Measurements from ENCODE around the gene FASTKD3.

DNA sequence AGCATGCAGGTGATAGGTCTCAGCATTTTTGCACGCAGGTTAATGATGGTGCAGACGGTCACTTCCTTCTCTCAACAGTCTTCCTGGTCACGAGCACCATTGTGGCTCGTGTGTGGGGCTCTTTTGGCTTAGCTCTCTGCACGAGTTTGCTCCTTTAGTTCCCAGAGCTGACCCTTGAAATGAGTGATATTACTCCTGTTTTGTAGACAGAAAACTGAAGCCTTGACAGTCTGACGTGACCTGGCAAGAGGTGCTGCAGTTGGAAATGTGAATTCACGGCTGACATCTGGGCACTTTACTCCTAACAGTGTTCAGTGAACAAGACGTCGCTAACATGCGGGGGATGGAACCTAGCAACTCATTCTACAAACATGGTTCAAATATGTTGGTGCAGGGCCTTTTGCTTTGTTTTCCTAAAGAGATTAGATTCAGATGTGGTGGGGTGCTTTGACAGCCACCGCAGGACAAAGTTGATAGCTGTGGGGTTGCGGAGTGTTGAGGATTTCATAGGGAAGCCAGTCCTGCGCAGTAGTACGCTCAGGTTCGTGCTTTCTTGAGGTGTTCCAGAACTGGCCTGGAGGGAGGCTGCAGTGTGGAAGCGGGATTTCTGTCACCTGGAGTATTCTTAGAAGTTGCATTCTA is 10.2 kb downstream of the TENT4A start:
- PRO-cap, 4 experiments = no peak in any of the 4 experiments
- RAMPAGE, long total RNA, 2 experiments = no peak in any of the 2 experiments
- RRBS = no CpG with 5 or more reads among the region's 16 CpGs

GRCh38 chr5:6736947-6737418 is 23.8 kb downstream of the TENT4A start:
- PRO-cap, 4 experiments = no peak in any of the 4 experiments
- RAMPAGE, long total RNA, 2 experiments = no peak in any of the 2 experiments
- RRBS = no CpG with 5 or more reads among the region's 5 CpGs

GRCh38 chr5:7412495-7412853 is 16.5 kb downstream of the ADCY2 start:
- PRO-cap, 4 experiments = peak in 1 of 4 experiments; most common plus-strand start chr5:7412713 (in 1)
- RAMPAGE, long total RNA, 2 experiments = no peak in any of the 2 experiments
- RRBS = no CpG with 5 or more reads among the region's 7 CpGs

DNA sequence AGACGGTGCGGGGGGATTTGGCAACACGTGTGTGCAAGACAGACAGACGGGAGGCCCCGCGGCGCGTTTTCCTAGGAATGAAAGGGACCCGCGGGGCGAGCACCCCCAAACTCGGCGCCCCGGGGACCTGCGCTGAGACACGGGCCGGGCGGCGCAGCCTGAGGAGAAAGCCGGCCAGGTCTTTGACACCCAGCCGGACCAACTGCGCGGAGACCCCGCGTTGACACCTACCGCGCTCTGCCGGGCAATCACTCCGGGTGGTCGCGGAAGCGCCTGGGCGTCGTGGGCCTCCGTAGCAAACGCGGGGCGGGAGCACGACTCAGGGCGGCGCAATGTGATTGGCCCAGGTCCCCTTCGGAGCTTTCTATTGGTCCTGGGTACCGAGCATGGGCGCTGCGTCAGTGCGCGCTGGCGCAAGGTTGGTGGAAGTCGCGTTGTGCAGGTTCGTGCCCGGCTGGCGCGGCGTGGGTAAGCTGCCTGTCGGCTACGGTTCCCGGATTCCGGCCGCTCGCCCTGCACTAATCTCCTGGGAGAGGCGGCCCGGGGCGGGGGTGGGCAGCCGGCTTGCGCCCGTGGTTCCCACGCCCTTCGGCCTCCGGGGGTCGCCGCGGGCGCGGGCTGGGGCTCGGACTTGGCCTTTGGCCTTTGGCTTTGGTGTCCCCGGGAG is at the start of gene FASTKD3:
TSS of gene FASTKD3 (minus strand) at position 284 of the 667 bp plus-strand sequence.
- PRO-cap, 4 experiments = peak in 4 of 4 experiments; most common plus-strand start position 401 of the sequence (in 4); most common minus-strand start position 70 of the sequence (in 2)
- RAMPAGE, long total RNA, 2 experiments = start-site peak on the plus strand in 1 of 2 experiments, centred at position 429 of the sequence, 176 reads per replicate; start-site peak on the minus strand in 1 of 2 experiments, centred at position 257 of the sequence, 22 reads per replicate
- RRBS = 2% methylated on average over 30 of the region's 77 CpGs

DNA sequence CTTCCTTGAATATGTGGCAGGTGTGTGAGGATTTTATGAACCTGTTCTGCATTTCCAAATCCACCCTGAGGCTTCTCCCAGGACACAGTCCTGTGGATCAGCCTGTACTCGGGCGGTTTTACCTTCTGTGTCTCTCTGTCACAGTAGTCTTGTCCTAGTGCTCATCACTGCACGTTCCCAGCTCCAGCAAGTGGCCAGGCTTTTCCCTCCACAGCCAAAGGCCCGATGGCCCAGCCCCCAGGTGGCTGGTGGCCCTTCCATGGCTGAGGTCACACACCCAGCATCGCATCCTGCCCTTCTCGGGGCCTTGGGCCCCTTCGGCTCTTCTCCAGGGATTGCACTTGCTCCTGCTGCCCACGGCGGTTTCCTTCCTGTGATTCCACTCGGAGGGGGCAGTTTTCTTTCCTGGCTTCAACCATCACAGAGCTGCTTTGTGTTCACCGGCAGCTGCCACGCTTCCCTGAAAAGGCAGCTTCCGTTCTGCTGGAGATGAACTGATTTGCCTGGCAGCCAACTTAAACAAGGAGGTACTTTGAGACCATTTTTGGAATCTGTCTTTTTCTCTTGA is 191.8 kb downstream of the MTRR start:
- PRO-cap, 4 experiments = no peak in any of the 4 experiments
- RAMPAGE, long total RNA, 2 experiments = no peak in any of the 2 experiments
- RRBS = no CpG with 5 or more reads among the region's 13 CpGs

GRCh38 chr5:8457293-8457861 is 588.4 kb downstream of the MTRR start:
- PRO-cap, 4 experiments = peak in 4 of 4 experiments; most common plus-strand start chr5:8457691 (in 4); most common minus-strand start chr5:8457385 (in 4)
- RAMPAGE, long total RNA, 2 experiments = start-site peak on the plus strand in 1 of 2 experiments, at chr5:8457708-8457721 at its widest, 60 reads per replicate
- RRBS = 21% methylated on average over 11 of the region's 50 CpGs

DNA sequence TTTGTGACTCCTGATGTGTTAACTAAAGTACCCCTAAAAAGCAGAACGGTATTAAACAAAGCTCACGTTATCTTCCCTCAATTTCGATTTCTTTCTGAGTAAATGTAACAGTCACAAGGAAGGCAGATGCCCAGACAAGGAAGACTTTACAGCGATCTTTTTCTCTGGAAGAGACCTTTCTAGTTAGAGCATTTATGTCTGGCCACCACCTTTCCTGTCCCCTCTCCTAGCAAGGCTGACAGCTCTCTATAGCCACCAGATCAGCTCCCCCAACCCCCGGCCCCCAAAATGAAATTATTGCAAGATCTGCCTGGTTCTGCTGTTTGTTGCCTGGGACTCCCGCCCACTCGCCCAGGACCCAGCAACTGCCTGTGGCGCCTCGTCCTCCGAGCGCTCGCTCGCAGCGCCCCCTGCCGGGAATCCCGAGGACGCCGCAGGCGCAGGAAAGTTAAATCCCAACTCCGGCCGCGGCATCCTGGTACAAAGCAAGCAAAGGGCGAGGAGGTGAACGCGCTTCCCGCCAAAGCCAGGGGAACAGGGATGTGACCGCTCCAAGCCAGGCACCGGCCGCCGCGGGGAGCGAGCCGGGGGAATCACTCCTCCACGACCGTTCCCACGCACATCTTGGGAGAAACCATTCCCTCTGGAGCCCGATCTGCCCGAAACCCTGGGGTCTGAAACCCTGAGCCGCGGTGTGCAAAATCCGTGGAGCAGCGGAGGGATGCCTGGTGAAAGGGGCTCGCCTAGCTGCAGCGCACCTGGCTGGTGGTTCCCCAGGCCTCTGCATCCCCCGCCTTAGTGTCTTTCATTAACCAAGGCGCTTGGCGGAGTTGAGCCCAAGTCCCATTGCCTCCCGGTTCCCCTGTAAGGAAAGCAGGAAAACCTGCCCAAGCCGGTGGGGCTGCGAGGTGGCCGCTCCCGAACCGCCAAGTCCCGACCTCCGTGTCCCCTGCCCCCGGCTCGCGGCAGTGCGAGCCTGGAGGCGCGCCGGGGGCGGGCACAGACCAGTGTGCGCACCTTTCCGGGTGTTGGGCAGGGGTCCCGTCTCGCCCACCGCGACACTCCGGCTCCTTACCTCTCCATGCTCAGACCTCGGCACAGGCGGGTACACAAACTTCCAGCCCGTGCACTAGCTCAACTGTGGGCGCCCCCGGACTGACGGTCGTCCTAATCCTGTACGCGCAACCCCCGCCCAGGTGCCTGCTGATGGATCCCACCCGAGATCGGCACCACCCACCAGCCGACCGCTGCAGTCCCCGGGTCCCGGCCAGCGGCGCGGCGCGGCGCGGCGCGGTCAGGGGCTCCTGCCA is 1.2 kb downstream of the SEMA5A start:
- PRO-cap, 4 experiments = peak in 3 of 4 experiments; most common plus-strand start position 473 of the sequence (in 1); most common minus-strand start position 349 of the sequence (in 3)
- RAMPAGE, long total RNA, 2 experiments = no peak in any of the 2 experiments
- RRBS = 2% methylated on average over 34 of the region's 95 CpGs

DNA sequence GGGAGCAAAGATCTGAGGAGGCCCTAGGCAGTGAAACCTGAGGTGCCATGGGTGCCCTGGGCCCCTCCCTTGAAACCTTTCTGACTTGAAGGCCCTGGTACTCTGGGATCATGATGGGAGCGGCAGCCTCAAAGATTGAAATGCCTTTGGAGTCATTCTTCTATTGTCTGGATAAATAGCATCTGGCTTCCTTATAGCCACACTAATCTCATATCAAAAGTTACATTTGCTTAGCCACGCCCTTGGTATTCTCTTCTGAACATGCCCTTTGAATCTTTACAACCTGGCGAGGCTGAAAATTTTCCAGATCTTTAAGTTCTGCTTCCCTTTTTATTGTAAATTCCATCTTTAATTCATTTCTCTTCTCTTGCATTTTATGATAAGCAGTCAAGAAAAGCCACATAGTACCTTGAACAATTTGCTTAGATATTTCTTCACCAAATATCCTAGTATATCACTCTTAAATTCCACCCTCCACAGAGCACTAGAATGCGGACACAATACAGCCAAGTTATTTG is 7.8 kb upstream of the SEMA5A start:
- PRO-cap, 4 experiments = no peak in any of the 4 experiments
- RAMPAGE, long total RNA, 2 experiments = no peak in any of the 2 experiments
- RRBS = no CpG with 5 or more reads among the region's 4 CpGs

DNA sequence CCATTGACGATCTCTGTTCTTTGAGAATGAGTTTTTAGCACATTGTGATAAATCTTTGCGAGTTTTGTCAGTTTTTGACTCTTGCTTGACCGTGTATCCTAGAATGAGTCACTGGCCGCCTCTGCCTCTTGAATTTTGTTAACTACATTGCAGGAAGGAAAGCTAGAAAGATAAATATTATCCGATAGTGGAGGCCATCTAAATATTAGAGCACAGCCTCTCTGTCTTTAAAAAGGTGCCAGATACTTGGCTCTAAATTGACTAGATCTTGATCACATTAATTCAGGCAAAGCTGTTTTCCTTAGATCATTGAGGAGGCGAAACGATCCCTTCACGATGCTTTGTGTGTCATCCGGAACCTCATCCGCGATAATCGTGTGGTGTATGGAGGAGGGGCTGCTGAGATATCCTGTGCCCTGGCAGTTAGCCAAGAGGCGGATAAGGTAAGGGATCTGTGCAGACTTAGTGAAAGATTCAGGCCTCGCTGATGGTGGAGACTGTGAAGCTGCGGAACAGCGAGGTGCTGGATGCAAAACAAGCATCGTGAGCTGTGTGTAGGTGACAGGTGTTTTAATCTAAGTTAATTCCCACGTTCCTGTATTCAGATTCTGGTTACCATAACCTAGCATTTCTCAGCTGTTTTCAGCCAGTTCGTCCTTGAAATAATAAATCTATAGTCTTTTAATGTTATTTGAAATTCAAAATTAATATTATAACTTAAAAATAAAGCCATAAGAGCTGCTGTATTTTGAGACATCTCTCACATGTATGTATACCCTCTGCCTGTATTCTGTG is 12.3 kb downstream of the CCT5 start:
- PRO-cap, 4 experiments = no peak in any of the 4 experiments
- RAMPAGE, long total RNA, 2 experiments = no peak in any of the 2 experiments
- RRBS = no CpG with 5 or more reads among the region's 19 CpGs

GRCh38 chr5:10265182-10266101 is 15.4 kb downstream of the CCT5 start:
- PRO-cap, 4 experiments = no peak in any of the 4 experiments
- RAMPAGE, long total RNA, 2 experiments = no peak in any of the 2 experiments
- RRBS = no CpG with 5 or more reads among the region's 6 CpGs

GRCh38 chr5:10373066-10373874 is 19.8 kb downstream of the MARCHF6 start:
- PRO-cap, 4 experiments = no peak in any of the 4 experiments
- RAMPAGE, long total RNA, 2 experiments = no peak in any of the 2 experiments
- RRBS = no CpG with 5 or more reads among the region's 8 CpGs

DNA sequence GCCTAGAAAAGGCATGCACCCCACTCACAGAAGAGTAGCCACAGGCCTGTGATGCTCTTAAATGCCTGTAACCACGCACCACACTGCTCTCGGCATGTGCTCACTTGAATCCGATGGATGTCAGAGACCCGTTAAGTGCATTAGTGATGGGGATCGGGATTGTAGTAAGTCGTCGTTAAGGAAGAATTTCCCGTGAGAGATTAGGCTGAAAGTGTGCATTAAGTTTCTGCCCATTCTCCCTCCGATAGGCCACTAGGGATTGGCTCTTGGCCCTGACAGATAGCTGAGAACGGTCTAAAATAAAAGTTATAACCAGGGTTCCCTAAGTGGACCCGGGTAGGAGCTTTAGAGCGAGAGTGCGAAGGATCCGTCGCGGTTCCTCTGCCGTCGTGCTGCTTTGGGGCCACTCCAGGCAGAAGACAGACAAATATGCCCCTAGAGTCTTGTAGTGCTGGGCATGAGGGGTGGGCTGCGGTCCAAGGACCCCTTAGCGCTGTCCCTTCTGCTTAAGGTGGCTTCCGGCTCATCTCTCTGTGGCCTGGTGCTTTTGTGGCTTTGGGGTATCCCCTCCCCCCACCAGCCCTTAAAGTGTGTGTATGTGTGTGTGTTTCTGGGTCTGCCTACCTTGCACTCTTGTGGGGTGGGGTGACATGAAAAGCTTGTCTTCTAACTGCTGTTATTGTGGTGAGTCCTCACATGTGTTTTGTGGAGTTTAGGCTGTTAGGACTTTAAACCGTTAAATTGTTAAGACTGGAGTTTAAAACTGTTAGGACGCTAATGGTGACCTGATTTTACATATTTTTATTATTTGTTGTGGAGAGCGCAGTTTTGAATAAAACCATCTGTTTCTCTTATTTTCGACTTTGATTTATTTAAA is 23.4 kb downstream of the MARCHF6 start:
- PRO-cap, 4 experiments = no peak in any of the 4 experiments
- RAMPAGE, long total RNA, 2 experiments = no peak in any of the 2 experiments
- RRBS = no CpG with 5 or more reads among the region's 25 CpGs

GRCh38 chr5:10409902-10410411 is 31.7 kb upstream of the ROPN1L start:
- PRO-cap, 4 experiments = no peak in any of the 4 experiments
- RAMPAGE, long total RNA, 2 experiments = start-site peak on the plus strand in 1 of 2 experiments, at chr5:10410190-10410274 at its widest, 23 reads per replicate
- RRBS = no CpG with 5 or more reads among the region's 8 CpGs

GRCh38 chr5:10552737-10553076 is 11.2 kb upstream of the ANKRD33B start:
- PRO-cap, 4 experiments = no peak in any of the 4 experiments
- RAMPAGE, long total RNA, 2 experiments = no peak in any of the 2 experiments
- RRBS = no CpG with 5 or more reads among the region's 2 CpGs

DNA sequence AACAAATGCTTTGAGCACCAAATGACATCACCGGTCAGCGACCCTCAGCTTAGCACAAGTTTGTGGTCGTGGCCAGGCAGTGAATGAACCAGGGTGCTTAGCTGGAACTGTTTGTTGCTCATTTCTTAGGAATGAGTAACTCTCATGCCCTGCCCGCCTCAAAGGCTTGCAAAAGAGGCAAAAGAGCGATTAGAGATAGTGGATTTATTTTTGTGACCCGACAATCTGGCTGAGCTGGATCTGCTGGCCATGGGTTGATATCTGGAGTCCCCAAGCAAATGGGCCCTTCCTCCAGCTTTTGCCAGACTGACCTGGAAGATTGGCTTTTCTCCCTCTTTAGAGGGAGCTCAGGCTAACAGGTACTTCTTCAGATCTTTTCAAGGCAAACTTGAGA is 58.8 kb downstream of the DAP start:
- PRO-cap, 4 experiments = no peak in any of the 4 experiments
- RAMPAGE, long total RNA, 2 experiments = no peak in any of the 2 experiments
- RRBS = no CpG with 5 or more reads among the region's 6 CpGs

- PRO-cap, 4 experiments = no peak in any of the 4 experiments
- RAMPAGE, long total RNA, 2 experiments = no peak in any of the 2 experiments
- RRBS = no CpG with 5 or more reads among the region's 2 CpGs
Measured at GRCh38 chr5:11710694-11710893, 193.7 kb downstream of the CTNND2 start.

DNA sequence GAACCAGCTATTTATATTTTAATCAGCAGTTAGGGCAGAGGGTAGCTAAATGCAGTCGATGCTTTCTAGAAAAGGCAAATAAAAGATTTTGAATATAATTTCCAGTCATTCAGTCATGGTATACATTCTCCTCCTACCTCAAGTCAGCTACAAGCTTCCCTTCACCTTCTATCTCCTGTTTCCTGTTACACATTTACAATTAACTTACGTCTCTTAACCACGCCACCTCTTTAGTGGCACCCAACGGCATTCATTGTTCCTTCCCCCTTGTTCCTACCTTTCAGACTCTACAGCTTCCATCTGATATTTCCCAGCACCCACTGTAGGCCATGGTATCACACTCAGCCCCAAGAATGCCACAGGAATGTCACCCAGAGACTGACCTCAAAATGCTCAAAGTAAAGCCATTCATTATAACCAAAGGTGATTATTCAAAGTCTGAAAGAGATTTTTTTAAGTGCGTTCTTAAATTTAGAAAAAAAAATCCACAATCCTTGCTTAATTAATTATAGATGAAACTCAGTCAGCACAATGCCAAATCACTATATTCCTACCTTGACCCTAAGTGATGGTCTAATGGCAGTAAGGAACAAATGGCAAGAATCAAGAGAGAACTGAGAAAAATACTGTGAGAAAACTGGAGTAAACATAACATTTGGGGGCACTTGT is 52.3 kb downstream of the CTNND2 start:
- PRO-cap, 4 experiments = no peak in any of the 4 experiments
- RAMPAGE, long total RNA, 2 experiments = no peak in any of the 2 experiments
- RRBS = no CpG with 5 or more reads among the region's 5 CpGs

DNA sequence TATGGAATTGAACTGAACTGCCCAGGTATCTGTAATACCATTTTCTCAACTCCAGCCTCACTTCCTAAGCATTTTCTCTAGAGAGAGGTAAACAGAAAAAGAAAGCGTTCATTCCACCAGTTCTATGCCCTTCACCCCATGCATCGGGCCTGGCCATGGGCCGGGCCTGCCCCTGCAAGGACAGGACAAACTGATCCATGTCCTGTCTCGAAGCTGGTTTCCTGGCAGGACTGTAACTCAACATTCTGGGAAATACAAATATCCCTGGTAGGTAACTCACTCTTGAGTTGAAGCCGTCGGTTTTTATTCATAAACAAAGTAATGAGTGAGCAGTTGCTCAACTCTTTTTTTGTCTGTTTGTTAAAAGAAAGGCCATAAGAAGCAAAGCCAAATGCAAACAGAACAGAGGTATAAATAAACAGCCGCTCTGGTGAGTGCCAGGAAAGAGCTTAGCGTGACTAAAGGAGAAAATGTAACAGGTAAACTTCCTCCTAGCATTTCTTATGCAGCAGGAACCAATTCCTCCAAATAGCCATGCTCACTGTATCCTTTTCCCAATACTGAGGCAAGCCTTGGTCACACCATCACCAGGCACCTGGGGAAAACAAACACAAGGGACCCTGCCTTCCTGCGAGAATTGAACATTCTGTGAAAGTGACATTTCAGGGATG is 64.4 kb upstream of the DNAH5 start:
- PRO-cap, 4 experiments = no peak in any of the 4 experiments
- RAMPAGE, long total RNA, 2 experiments = no peak in any of the 2 experiments
- RRBS = no CpG with 5 or more reads among the region's 9 CpGs

DNA sequence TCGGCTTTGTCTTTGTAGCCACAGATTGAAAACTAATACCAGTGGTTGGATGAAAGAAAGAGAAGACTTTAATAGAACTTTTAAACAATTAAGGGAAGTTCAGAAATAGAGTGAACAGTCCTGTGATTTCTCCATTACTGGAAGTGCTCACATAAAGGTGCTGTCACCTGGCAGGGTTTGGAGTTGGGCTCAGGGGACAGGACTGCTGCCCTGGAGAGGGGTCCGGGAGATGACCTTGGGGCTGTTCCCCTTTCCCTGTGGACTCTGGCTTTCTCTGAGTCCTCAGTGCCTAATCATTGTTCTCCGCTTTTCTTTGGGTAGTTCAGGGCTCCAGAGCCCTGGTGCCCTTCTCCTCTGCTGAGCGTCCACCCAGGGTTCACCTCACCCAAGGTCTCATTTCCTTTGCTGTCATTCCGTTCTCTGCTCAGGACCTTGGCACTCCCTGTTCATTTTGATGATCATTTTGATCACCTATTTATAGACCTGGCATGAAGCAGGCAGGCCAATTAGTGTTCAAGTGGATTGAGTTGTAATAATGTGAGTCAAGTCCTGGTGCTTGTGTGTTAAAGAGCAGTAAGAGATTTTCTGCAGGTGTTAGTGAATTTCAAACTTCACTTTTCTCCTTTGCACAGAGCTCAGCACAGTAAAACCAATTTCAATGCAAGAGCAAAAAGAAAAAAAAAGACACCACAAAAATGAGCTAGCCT is 3.5 kb downstream of the TRIO start:
- PRO-cap, 4 experiments = no peak in any of the 4 experiments
- RAMPAGE, long total RNA, 2 experiments = no peak in any of the 2 experiments
- RRBS = no CpG with 5 or more reads among the region's 5 CpGs

- PRO-cap, 4 experiments = peak in 2 of 4 experiments; most common plus-strand start chr5:14147598 (in 1); most common minus-strand start chr5:14147319 (in 2)
- RAMPAGE, long total RNA, 2 experiments = start-site peak on the plus strand in 1 of 2 experiments, at chr5:14147296-14147564 at its widest, 5 reads per replicate
- RRBS = no CpG with 5 or more reads among the region's 10 CpGs
Measured at GRCh38 chr5:14147191-14147763, 4.1 kb downstream of the TRIO start.

All from uterus (tissue), 7 donors.